Metanephros (tissue), 2 donors: ENCODE measurements around a stretch of chr12.

DNA sequence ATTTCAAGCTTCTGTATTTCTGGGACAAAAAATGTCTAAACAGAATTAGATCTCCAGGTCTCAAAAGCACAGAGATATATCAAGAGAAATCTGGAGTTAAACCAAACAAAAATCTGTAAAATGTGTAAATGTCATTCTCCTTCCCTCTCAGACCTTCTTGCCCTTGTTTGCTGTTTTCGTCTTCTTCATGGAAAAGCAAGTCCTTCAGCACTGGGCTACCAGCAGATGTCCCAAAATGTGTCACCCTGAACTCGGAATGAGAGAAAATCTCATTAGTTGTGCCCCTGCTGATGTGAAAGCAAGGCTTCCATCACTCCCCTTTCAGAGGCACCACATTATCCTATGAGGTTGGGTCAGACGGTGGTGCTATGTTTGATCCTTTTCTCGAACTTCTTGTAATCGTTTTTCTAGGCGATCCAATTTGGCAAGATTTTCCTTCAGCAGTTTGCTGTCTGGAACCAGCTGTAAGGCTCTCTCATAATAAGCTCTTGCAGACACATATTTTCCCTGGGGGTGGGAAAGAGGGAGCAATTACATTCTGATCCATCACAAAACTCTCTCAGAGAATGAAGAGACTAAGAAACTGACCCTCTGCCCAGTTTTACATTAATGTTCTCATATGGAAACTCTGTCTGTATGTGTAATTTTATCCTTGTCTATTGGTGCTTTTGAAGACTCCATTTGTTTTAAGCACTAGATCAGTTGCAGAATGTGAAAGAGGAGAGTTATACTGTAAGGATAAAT is 9.2 kb upstream of the OVCH1 start:
- RAMPAGE, long total RNA = no peak

DNA sequence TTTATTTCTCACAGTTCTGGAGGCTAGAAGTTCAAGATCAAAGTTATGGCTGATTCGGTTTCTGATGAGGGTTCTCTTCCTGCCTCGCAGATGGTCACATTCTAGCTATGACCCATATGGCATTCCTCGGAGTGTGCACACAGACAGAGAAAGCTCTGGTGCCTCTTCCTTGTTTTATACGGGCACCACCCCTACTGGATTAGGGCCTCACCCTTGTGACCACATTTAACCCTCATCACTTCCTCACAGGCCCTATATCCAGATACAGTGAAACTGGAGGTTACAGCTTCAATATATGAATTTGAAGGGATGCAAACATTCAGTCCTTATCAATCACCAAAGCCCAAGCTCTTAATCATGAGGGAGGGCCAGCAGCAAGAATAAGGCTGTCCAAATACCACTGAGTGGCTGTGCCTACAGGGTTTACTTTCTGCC is 77.1 kb upstream of the OVCH1 start:
- RAMPAGE, long total RNA = no peak

GRCh38 chr12:29591113-29591710 is 93.7 kb upstream of the OVCH1 start:
- RAMPAGE, long total RNA = no peak

GRCh38 chr12:29701336-29702143 is 82.2 kb downstream of the TMTC1 start:
- RAMPAGE, long total RNA = no peak

GRCh38 chr12:30630647-30631269 is 64.9 kb downstream of the IPO8 start:
- RAMPAGE, long total RNA = no peak

DNA sequence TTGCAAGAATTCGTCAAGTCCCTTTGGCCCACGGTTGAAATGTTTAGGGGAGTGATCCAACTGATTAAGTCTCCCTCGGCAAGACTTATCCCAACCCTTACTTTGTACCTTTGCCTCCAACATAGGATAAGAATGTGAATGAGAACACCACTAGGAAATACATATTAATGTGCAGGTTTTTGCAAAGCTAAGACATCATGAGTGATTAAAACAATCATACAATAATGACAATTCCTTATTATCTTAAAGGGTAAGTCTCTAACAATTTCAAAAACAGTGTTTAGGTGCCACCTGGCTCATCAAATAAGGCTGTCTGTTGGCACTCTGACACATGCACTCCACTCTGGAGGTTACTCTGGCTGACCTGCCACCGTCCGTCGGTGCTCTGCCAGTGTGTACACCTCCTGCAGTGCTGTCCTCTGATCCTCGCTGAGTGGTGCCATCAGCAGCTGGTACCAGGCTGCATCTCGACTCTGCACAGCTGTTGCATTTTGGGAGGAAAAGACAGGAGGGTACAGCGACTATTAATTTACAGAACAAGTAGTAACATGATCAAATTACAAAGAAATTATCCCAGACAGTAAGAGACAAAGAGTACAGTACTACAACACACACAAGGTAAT is 64.0 kb downstream of the IPO8 start:
- RAMPAGE, long total RNA = no peak

GRCh38 chr12:30648992-30649524 is 46.6 kb downstream of the IPO8 start:
- RAMPAGE, long total RNA = no peak

- RAMPAGE, long total RNA = no peak
These were observed 815 bp downstream of the IPO8 start for GRCh38 chr12:30694862-30695246.

- RAMPAGE, long total RNA = no peak
These were observed 1.2 kb downstream of the CAPRIN2 start for GRCh38 chr12:30753471-30754105.

DNA sequence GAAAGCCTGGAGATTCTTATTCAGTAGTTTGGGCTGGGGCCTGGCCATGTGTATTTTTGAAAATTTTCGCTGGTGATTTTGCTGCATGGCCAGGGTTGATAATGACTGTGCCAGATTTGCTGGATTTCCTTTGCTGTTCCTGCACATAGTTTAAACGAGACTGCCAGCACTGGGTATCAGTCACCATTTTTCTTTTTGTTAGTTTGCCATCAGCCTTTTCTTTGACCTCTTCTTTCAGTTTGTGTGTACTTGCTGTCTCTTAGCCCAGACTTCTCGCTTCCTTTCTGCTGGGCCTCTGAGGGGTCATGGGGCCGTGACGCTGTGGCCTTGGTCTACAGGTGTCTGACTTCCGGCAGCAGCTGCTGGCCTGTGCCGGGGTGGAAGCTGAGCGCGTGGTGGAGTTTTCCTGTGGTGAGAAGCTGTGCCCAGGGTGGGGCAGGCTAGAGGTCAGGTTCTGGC is 26.7 kb downstream of the DDX11 start:
- RAMPAGE, long total RNA = no peak

- RAMPAGE, long total RNA = no peak
These were observed 45.1 kb upstream of the SINHCAF start for GRCh38 chr12:31370774-31371785.

DNA sequence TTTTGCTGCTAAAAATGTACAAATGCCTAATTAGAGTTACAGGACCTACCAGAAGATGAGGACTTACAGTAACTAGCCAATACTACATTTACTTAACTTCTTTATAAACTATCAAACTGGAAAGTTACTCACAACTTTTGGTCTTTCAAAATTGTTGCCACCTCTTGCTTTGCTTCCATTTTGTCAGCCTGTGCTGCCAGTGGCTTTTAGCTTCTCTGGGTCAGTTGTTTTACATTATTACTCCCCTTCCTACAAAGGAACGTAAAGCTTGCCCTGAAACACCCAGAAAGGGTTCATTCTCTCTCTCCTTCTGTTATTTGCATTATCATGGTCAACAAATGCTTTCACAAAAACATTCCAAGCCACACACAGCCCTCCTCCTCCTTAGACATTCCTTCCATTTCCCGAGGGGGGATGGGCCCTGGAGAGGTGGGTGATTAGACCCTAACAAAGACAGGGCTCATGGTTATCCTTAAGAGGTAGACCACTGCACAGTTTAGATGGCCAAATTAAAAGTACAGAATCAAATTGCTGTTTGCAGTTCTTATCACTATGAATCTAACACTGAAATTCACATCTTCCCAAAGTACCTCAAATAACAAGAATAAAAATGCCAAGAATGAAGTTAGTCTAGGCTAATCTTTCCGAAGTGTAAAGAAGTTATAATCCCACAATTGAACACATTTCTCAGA is 60.4 kb upstream of the SINHCAF start:
- RAMPAGE, long total RNA = no peak

DNA sequence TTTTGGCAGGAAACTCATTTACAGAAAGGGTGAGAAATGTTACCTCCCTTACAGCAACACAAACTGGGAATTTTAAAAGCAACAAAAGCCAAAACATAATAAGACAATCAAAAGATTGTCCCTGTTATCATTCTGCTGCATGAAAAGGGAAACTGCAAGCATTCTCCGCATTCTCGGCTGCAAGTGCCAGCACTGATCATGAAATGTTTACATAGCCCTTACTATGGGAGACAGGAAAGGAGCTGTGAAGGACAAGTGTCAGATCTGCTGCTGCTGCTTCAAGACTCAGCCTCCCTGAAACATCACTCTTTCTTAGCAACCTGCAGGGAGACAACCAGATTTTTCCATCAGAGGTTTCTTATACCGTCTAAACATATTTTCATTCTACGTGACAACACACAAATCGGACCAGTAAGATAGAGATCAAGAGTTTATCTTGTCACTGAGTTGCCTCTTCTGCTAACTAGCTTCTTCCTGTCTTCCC is 20.0 kb downstream of the DENND5B start:
- RAMPAGE, long total RNA = no peak

GRCh38 chr12:31650916-31651299 is 8.6 kb upstream of the ETFBKMT start:
- RAMPAGE, long total RNA = no peak

DNA sequence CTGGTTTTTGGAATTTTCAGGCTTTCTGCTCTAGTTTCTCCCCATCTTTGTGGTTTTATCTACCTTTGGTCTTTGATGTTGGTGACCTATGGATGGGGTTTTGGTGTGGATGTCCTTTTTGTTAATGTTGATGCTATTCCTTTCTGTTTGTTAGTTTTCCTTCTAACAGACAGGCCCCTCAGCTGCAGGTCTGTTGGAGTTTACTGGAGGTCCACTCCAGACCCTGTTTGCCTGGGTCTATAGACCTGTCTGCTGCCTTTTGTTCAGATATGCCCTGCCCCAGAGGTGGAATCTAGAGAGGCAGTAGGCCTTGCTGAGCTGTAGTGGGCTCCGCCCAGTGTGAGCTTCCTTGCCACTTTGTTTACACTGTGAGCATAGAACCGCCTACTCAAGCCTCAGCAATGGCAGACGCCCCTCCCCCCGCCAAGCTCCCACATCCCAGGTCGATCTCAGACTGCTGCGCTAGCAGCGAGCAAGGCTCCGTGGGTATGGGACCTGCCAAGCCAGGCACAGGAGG is 10.3 kb downstream of the AMN1 start:
- RAMPAGE, long total RNA = no peak

- RAMPAGE, long total RNA = no peak
These were observed 4.2 kb upstream of the AMN1 start for GRCh38 chr12:31732663-31733714.

- RAMPAGE, long total RNA = no peak
These were observed 61.3 kb upstream of the RESF1 start for GRCh38 chr12:31897784-31898445.

GRCh38 chr12:32105948-32106381 is 682 bp upstream of the BICD1 start:
- RAMPAGE, long total RNA = no peak

DNA sequence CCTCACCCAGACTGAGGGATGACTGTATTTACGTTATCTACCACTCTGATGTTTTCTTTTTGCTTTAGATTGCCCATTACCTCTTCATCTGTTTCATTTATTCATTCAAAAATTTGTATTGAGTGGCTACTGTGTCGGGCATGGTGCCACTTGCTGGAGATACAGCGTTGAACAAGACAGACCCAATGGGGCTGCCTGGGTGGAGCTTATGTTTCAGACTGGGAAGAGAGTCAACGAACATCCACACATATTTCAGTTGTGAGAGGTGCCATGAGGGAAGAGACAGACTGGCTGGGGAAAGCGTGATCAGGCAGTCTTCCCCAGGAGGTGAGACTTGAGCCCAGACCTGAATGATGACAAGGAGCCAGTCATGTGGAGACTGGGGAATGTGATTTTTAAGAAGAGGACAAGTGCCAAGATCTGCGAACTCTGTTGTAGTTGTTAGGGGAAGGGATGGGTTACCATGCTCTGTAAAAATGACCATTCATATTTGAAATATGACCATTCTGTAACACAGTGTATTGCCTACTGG is 12.1 kb downstream of the BICD1 start:
- RAMPAGE, long total RNA = no peak

- RAMPAGE, long total RNA = no peak
These were observed 125.6 kb upstream of the FGD4 start for GRCh38 chr12:32273609-32274212.